Mucosa of descending colon (tissue), 1 donor: ENCODE measurements around a stretch of chr6.

- PRO-cap, result no peak
Measured at GRCh38 chr6:127366177-127366903, 22.9 kb upstream of the ECHDC1 start.

DNA sequence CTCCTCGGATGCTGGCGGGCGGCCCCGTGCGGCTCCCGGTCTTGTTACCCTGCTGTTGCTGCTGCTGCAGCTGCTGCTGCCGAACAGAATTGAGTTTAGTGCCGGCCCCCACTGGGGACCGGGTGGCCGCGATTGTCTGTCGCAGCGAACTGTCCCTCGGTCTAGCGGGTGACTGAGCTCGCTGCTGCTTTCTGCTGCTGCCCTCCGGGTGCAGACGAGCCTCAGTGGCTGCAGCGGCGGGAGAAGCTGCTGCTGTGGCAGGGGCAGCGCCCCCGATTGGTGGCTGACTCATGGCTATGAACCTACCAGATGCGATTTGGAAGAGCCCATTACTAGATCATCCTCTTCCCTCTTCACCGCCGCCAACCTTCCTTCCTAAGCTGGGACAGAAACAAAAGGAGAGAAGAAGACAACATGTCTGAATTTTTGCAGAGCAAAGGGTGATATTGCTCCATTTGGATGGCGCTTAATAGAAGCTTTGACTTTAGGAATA, 57.2 kb upstream of the KIAA0408 start:
- PRO-cap, result unidirectional peak, minus-strand start at position 226 of the sequence

DNA sequence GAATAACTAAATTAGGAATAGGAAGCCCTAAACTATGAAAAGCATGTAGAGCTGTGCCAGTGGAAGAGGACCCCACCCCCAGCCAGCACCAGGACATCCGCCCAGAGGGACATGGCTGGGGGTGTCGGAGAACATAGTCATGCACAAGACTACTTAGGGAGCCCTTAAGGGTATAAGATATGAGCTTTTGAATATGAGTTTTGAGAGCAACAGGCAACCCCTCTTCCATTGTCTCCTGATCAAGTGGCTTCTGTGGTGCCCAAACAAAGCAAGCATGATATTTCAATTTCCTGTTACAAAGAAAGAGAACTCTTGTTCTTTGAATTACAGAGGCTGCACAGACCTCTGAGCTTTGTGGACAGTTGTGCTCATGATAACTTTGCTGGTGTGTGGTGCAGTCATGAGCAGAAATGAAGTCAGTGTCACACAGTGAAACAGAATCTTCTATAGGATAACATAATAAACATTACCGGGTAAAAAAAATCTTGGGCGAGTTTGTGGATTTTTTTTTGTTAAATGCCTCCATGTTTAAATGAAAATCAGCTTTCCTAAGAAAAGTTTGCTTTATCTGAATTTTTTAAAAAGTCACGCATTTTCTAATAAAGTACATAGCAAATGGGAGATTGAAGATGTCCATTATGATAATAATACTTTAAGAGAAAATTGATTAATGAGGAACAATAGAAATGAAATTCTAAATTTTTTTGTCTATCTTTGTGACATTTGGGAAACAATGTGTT, 66.9 kb upstream of the THEMIS start:
- PRO-cap, result no peak

GRCh38 chr6:128139409-128140253, 238.8 kb upstream of the THEMIS start:
- PRO-cap, result no peak

DNA sequence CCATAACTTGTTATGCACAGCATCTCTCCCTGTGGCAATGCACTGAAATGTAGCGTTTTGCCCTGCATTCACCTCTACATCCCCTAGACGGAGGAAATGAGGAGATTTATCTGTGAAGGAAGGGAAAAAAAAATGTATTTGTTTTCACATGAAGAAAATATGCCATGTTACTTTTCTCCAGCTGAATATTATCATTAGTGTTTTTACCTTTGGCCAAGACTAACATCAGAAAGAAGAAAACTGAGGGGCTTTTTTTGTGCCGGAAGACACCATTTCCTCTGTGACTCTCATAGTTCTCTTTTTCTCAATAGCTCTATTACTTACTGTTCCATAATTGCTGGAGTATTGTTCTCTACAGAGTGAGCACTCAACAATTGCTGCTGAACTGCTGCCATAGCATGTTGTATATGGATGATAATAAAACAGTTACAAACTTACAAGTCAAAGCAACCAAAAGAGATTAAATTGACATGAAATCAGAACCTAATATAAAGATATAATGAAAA, 280.3 kb downstream of the PTPRK start:
- PRO-cap, result no peak

GRCh38 chr6:128371200-128371783, 149.1 kb downstream of the PTPRK start:
- PRO-cap, result no peak

- PRO-cap, result no peak
Measured at GRCh38 chr6:128499376-128499938, 20.9 kb downstream of the PTPRK start.

DNA sequence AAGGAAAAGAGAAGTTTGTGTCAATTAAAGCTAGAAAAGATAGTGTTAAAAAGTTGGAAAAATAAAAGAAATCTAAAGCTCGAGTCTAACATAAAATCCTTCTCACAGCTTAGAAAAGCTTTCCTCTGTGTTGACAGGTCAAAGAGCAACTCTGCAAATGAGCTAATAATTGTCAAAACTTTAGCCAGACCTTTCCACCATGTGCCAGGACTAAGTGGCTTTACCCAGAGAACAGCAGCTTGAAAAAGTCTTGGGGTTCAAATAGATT, 14.8 kb downstream of the PTPRK start:
- PRO-cap, result no peak

- PRO-cap, result no peak
Measured at GRCh38 chr6:128857682-128858121, 25.2 kb upstream of the LAMA2 start.

DNA sequence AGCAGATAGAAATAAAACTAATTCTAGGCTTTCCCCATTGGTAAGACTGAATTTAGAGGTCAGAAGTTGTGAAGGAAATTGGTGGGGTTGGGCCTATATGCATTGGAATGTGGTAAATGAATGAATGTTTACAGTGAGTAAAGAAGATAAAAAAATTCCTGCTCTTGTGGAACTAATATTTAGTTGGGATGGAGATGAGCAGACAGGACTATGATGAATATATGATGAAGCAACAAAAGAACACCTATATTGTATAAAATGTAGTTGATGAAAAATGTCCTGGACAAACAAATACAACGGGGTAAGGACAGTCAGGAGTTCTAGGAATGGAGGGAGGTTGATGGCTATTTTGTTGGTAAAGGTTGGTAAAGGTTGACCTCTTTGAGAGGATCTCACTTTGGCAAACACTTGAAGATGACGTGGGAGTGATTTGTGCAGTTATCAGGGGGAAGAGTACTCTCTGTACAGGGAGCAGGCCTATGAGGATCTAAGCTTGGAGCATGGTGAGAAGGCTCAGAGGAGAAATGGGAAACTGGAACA, 5.3 kb downstream of the LAMA2 start:
- PRO-cap, result no peak

GRCh38 chr6:129346594-129347480, 363.1 kb downstream of the ARHGAP18 start:
- PRO-cap, result no peak

GRCh38 chr6:129679831-129680469, 30.0 kb downstream of the ARHGAP18 start:
- PRO-cap, result no peak

- PRO-cap, result no peak
Measured at GRCh38 chr6:130132058-130132340, 90.8 kb downstream of the SAMD3 start.

DNA sequence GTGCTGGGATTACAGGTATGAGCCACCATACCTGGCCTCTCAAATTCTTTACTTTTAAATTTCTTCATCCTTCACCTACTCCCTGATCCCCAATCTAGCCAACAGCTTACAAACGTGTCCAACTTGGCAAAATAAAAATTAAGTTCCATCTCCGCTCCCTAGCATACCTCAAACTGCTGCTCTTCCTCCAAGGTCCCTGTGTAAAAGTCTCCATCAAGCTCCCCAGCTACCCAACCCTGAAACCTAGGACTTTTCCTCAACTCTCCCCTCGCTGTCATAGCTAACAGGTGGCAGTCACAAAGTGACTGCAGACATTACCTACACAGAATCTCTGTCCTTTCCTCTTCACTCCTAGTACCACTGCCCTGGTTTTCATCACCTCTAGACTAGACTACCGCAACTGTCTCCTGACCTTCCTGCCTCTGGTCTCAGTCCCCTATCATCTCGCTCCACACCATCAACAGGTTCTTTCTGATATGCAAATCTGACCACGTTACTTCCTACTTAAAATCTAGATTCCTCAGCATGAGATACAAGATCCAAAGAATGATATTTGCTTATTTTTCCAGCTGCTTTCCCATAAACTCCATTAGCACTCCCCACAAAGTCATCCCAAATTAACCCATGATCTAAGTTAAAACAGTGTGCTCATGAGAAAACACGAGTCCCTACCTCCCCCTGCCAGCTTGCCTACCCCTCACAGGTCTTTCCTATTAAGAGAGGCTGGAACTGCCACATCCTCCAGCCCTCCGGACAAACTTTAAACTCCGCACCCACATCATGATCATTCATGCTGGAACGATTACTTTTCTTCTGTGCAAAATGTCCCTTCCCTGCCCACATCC, 93.8 kb downstream of the SMLR1 start:
- PRO-cap, result no peak

DNA sequence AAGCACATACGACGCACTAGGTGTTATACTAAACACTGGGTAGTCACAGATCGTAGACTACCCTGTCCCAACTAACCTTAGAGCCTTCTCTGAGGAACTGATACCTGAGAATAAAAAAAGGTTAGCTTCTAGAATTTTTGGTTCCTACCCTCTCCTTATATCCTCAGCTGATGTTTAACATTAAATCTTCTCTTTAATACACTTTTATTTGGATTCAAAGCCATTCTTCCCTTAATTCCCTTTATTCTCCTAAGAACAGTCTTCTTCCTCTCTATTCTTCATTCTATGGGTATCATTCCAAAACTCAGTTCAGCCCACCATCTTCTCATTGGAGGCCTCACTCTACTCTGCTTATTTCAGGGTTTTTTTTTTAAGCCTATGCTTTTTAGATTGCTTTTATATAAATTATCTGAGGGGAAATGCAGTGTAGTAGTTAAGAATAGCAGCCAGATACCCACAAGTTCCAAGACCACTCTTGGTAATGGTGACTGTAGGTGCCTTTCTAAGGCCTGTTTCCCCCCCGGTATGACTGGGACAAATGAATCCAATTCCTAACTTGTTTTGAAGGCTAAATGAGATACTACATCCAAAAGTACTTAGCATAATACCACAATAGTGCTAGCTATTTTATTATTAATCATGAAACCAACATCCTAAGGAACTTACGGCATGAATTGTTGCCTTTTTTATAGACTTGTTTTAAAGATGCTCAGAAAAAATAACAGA, 38.2 kb downstream of the EPB41L2 start:
- PRO-cap, result no peak

DNA sequence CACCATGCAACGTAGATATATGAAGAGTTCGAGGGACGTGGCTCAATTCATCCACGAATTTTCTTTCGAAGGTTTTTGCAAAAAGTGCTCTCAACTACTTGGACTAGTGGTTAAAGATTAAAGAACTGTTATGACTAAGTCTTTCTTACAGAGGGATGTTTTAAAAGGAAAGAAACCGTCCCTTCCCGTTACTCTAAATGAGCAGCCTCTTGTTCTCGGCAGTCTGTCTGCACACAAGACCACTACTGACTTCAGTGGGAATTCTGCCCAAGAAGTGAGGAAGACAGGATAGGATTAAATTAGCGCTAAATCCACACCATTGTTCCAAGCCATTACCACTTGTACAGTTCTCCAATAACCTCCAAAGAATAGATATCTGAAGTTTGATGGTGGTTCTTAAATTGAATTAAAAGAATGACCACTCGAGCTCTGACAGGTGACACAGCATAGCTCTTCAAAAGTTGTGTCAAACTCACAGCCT, 2.0 kb downstream of the EPB41L2 start:
- PRO-cap, result no peak

DNA sequence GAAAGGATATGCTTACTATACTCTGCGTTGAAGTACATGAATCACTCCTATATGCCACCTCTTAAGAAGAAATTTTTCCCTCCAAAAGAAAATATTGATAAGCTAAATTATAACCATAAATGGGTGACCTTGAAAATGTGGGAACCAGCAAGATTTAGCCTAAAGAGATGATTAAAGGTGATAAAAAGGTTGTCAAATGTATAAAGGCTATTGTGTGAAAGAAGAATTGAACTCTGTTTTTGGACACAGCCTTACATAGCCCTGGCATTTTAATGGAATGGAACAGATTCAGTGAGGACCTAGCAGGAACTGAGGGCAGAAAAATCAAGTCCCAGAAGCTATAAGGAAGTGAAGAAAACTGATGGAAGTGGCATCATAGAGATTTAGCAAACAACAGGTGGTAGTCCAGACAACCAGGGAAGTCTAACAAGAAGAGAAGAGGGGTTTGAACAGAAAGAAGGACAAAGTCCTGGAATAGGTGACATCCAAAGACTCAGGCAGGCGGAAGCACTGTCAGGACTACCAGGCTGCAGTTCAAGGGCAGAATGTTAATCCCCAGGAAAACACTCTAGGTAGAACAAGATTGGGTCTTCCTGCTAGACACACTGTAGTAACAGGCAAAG, 1.9 kb upstream of the EPB41L2 start:
- PRO-cap, result no peak

DNA sequence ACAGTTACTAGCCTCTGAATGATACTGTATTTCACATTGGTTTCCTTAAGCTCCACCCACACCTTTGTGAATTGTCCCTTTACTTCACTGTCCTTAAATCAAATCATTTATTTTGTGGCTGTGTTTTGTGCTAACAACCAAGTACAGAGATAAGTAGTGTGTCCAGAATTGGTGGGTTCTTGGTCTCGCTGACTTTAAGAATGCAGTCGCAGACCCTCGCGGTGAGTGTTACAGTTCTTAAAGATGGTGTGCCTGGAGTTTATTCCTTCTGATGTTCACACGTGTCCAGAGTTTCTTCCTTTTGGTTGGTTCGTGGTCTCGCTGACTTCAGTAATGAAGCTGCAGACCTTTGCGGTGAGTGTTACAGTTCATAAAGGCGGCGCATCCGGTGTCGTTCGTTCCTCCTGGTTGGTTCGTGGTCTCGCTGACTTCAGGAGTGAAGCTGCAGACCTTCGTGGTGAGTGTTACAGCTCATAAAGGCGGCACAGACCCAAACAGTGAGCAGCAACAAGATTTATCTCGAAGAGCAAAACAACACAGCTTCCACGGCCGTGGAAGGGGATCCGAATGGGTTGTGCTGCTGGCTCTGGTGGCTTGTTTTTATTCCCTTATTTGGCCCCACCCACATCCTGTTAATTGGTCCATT, 48.4 kb upstream of the ARG1 start:
- PRO-cap, result no peak

DNA sequence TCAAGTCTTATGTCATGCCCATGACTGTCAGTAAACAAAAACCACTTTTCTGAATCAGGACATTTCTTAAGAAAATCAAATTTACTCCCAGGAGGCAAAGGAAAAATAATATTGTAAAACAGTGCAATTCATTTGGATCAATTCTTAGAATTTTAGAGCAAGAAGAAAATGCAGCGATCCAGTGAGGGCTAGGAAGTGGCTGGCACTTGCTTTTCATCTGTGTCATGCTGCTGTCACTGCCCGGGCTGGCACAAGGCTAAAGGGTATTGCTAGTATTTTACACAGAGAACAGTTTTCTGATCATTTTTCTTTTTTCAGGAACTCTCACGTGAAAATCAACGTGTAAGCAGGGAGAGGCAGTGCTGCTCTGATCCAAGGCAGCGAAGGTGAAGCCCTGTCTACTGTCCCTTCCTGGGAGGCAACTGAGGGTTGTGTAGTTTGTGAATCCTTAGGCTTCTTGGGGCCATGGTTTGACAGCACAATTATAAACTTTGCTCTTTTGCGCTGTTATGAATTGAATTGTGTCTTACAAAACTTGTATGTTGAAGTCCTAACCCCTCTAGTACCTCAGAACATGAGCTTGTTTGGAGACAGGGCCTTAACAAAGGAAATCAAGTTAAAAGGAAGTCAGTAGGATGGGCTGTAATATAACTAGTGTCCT, 38.4 kb upstream of the ARG1 start:
- PRO-cap, result no peak

DNA sequence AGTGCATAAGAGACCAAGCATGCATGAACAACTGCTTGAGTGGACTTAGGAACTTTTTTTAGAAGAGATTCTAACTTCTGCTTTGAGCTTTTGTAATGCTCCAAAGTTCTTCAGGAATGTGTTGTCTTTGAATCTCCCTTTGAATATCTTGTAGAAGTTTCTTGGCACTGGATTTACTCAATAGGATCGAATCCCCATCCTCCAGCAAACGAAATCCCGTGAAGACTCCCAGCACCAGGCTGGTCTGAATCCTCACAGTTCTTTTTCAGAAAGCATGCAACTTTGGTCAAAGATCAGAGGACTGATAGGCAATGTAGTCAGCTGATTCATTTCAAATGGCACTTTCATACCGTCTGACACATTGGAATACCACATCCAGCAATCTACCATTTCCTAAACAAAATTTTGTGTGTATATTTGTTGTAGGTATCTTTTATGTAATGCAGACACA, 33.3 kb downstream of the ENPP1 start:
- PRO-cap, result no peak